RPMI7951 (cell line): ENCODE results near the gene CKAP2.

DNA sequence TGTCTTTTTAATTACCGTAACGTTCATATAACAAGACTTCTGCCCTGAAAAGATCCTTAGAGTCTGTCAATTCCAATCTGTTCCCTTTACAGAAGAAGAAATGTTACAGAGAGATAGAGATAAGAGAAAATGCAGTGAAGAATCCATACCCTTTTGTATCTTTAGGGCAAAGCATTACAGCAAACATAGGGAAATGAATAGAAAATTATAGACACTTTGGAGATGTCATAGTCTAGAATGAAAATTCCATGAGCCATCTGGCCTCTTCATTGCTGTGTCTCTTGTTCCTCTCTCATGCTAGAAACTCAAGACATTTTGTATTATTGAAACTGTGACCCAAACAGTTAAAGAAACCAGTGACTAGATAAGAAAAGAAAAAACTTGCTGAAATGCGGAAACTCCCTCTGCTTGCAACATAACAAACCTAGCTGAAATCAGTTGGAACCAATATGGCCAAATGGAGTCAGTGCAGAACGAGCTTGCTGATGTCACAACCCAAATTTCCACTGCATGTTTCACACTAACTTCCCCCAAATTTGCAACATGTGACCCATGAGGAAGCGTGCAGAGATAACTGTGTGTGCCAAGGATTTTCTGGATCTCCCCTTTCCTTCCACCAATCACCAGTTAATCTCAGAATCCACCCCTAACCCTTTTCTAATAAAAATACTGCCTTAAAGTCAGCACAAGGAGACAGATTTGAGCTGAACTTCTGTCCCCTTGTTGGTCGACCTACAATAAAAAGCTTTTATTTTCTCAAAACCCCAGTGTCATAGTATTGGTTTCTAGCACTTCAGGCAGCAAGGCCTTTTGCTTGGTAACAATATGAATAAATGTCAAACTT is 208.0 kb downstream of the DLEU7 start:
- RAMPAGE, long total RNA = no peak

DNA sequence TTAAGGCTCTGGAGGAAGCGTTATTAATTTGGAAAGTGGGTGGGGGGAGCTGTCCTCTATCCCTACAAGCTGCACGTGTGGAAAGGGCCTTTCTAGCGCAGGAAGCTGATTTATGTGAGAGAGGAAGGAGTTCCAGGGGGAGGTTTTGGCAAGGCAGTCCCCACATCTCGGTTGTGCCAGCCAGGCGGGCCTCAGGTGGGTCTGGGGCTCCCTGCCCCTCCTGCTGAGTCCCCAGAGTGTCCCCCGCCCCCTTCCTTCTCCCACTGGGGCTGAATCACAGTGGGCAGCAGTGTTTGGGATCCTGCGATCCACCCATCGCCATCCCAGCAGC is 733 bp downstream of the DLEU7 start:
- RAMPAGE, long total RNA = no peak

- RAMPAGE, long total RNA = no peak
Observed at GRCh38 chr13:50940425-50940684, 30.8 kb downstream of the RNASEH2B start.

- RAMPAGE, long total RNA = no peak
Observed at GRCh38 chr13:51380161-51380724, 40.8 kb downstream of the SERPINE3 start.

- RAMPAGE, long total RNA = no peak
Observed at GRCh38 chr13:51478476-51479154, 25.8 kb upstream of the INTS6 start.

DNA sequence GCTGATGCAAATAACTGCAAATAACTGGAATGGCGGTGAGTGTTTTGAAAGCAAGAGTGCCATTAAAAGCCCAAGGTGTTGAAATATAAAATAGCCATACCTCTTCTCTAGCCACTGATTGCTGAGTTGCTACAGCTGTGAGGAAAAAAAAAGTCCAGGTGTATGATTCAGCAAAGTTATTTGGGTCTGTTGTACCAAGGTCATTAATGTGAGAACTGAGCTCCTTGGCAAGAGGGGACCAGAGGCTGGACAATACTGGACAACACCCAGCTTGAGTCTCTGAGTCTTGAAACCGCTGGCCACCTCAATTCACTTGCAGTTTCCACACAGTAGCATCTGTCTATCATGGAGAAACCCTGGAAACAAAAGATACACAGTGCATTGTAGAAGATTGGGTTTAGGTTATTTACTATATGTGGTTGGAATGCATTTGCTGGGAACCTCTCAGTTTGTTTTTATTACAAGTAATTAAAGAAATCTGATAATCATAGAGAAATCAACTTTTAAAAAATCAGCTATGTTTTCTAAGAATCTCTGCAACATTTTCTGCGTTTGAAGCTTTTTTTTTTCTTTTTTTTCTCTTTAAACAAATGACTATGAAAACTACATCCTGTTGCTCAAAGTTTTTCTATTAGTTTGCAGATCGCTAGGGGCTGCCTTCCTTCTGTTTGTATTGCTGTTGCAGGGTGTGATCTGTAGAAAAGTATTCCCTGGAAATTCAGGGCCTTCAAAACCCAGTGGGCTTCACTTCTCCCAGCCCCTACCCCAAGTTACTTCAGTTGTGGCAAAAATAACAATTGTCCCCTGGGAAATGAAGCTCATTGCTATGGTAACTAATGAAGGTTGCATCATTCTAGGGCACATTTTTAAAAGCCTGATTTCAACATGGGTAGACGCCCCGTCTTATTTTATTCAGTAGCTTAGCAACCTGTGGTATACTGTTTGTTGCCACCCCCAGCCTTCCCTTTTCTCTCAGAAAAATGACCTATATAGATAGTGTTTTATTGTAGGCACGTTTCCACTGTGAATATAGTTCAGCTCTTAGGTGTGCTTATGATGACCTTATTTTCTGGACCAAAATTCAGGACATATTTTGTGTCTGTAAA is 60.7 kb downstream of the WDFY2 start:
- RAMPAGE, long total RNA = no peak

- RAMPAGE, long total RNA = no peak
Observed at GRCh38 chr13:51752257-51752655, 51.7 kb downstream of the DHRS12 start.

GRCh38 chr13:51770997-51772406 is 32.5 kb downstream of the DHRS12 start:
- RAMPAGE, long total RNA = no peak

GRCh38 chr13:51800352-51800956 is 3.5 kb downstream of the DHRS12 start:
- RAMPAGE, long total RNA = no peak

DNA sequence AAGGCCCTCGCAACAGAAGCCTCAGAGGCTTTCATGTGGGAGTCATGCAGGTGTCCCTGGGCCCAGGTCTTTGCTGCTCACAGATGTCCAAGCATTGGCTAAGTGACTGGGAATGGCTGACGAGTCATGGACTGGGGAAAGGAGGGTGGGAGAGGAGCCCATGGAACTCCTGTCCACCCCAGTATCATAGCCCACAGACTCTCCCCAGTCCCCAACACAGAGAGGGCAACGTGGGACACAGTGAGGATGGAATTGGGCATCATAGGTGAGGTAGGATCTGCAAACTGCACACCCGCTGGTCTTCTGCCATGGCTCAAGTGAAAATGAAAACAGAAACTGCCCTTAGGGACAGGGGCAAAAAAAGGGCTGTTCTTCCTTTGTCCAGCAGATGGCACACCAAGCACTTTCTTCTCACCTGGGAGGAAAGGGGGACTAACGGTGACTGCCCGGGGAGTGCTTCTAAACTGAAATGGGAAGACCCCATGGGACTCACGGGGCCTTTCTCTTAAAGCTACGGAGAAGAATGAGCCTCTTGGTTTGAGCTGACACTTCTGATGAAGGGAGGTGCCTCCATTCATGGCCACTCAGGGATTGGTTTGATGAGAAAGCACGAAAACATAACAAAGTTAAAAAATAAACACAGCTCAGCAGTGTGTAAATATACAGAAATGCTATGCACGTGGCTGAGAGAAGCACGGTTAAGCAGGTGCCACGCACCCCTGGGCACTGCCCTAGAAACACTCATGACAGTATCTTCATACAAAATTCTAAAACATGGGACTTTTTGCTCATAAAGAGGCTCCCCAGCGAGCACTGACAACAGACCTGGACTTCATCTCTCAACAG is 11.2 kb upstream of the DHRS12 start:
- RAMPAGE, long total RNA = no peak

DNA sequence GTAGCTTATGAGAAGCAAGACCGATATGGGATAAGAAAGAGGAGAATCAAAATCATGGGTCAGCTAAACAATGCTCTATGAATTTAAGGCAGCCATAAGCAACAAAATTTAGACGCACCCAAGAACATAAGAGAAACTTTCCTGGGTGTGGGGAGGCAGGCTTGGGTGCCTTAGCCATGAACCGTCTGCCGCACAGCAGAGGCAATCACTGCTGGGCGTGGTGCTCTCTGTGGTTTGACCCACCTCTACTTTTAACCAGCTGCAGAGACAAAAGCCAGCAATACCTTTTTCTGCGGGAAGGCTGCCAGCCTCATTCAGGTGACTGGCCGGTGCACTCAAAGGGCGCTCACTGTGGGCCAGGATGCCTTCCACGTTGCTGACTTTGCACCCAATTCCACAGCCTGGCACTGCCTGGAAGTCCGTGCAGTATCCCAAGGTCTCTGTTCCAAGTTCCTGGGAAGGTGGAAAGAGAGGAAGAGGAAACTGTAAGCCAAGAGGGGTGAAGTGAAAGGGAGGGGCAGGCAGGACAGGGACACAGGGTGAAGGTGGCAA is 69.1 kb downstream of the ATP7B start:
- RAMPAGE, long total RNA = no peak

- RAMPAGE, long total RNA = no peak
Observed at GRCh38 chr13:51962036-51962453, 49.2 kb downstream of the ATP7B start.

- RAMPAGE, long total RNA = no peak
Observed at GRCh38 chr13:52004464-52005268, 6.6 kb downstream of the ATP7B start.

- RAMPAGE, long total RNA = no peak
Observed at GRCh38 chr13:52029413-52030043, 5.0 kb downstream of the UTP14C start.

DNA sequence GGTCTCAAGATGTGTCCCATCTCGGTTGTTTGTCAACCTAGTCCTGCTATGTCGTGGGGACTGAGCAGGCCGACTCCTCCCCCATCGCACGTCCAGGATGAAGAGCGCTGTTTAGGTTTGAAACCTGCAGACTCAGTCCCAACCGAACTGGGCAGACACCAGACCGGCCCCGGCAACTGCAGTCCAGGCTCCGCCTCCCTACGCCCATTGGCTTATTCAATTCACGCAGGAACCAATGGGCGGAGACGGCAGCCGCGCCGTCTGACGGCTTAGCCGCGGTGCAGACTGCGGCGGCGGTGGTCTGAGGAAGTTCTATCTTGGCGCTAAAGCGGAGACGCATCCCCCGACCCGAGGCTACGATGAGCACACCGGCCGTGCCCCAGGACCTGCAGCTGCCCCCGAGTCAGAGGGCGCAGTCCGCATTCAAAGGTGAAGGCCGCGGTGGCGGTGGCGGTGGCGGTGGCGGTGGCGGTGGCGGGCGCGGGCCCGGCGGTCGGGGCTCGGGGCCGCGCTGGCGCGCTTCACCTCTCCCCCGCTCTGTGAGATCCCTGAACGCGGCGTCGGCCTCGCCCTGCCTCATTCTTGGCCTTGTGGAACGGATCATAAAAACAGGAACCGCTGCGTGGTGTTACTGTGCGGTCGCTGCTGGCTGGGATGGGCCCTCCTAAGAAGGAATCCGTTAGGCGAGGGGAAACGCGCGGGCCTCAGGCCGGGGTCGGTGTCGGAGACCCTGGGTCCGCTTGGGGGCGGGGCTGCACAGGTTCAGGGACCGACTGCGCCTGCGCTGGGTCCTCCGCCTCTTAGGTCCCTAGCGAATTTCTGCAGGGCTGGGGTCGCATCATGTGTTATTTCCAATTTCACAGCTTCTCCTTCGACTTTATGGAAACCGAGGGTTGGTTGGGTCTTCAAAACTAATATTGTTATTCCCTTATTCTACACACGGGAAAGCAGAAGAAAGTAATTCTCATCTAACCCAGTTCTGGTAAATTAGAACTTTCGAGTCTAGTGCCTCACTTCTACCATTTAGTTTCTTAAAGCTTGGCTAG is at the start of gene CKAP2:
CKAP2 (plus strand) TSS at position 281 of the 1,046 bp plus-strand sequence.
- RAMPAGE, long total RNA = start-site peak on the plus strand centred at position 312 of the sequence, 59 bp wide, 109 and 115 reads in 2 replicates

DNA sequence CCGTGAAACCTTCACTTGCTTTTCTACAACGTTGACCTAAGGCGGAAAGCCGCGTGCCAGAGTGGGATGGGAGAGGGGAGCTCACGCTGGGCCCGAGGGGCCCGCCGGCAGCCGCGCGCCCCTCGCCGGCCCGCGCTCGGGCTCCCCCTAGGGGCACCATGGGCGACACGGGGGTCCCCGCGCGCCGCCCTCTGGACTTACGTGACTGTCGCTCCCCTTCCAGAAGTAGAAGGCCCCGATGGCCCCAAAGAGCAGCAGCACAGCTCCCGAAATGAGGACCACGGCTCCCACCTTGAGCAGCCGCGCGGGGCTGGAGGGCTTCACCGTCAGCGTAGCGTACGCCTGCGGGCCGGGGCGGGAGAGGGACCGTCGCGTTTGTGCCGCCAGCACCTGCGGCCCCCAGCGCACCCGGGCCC is 782 bp downstream of the CNMD start:
- RAMPAGE, long total RNA = no peak

- RAMPAGE, long total RNA = no peak
Observed at GRCh38 chr13:53237786-53238324, 209.2 kb downstream of the OLFM4 start.

- RAMPAGE, long total RNA = no peak
Observed at GRCh38 chr13:57071916-57072344, 68.8 kb upstream of the PRR20A start.

- RAMPAGE, long total RNA = no peak
Observed at GRCh38 chr13:57601380-57601758, 30.2 kb upstream of the PCDH17 start.

- RAMPAGE, long total RNA = no peak
Observed at GRCh38 chr13:58301699-58301974, 670.1 kb downstream of the PCDH17 start.